ReNcell CX (cell line): ENCODE results near the genes PKP2 and KIF21A.

DNA sequence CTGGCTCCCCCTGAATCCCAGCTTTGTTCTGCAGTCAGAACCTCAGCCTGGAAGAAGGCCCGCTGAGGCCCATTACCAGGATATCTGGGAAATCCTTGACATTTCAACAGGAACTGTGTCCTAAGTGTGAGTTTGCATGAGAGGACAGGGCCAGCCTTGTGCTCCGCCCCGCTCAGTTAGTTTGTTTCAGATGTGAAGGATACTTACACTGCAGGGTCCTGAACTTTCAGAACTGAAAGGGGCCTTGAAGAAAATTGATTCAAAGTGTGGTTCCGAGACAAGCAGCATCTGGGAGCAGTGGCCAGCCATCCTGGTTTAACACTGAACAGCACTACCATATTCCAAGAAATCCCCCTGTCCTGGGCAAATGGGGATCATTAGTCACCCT, 19.3 kb downstream of the TSPAN11 start:
- PRO-cap, result no peak

GRCh38 chr12:31116790-31118068, 43.6 kb downstream of the DDX11 start:
- PRO-cap, result no peak

- PRO-cap, result no peak
Measured at GRCh38 chr12:31353765-31354529, 28.0 kb upstream of the SINHCAF start.

- PRO-cap, result no peak
Measured at GRCh38 chr12:31362791-31363516, 37.0 kb upstream of the SINHCAF start.

- PRO-cap, result no peak
Measured at GRCh38 chr12:31369970-31370773, 44.2 kb upstream of the SINHCAF start.

- PRO-cap, result bidirectional peak, plus-strand start at chr12:31590016, minus-strand start at chr12:31589840; bidirectional peak, plus-strand start at chr12:31590315, minus-strand start at chr12:31590259; bidirectional peak, plus-strand start at chr12:31590576, minus-strand start at chr12:31590529
Measured at GRCh38 chr12:31589675-31590664, 966 bp downstream of the DENND5B start.

DNA sequence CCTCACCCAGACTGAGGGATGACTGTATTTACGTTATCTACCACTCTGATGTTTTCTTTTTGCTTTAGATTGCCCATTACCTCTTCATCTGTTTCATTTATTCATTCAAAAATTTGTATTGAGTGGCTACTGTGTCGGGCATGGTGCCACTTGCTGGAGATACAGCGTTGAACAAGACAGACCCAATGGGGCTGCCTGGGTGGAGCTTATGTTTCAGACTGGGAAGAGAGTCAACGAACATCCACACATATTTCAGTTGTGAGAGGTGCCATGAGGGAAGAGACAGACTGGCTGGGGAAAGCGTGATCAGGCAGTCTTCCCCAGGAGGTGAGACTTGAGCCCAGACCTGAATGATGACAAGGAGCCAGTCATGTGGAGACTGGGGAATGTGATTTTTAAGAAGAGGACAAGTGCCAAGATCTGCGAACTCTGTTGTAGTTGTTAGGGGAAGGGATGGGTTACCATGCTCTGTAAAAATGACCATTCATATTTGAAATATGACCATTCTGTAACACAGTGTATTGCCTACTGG, 12.1 kb downstream of the BICD1 start:
- PRO-cap, result unidirectional peak, plus-strand start at position 261 of the sequence

DNA sequence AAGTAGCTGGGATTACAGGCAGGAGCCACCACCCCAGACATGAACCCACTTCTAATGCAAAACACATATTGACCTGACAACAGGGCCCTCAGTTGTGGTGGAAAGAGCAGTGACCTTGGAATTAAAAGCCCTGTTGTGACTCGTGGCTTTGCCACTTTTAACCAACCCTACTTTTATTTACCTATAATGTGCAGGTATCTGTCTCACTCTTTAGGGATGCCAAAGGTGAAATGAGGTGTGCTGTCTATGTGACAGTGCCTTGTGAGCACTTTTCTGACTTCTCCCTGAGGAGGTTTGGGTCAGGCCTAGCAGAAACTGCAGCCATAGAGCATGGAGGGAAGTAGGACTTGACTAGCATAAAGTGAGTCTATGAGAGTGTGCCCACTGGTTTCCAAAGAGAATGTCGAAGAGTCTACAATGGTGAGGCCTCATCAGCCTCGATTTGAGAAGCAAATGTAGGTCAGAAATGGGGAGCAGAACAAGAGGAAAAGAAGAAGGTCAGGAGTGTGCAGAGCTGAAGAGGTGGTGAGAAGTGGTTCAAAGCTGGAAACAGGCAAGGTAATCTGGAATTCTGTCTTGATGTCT, 132.7 kb upstream of the DNM1L start:
- PRO-cap, result no peak

GRCh38 chr12:32580874-32581471, 98.1 kb upstream of the DNM1L start:
- PRO-cap, result no peak

GRCh38 chr12:32612857-32613463, 66.1 kb upstream of the DNM1L start:
- PRO-cap, result no peak

GRCh38 chr12:32727100-32727957, 28.4 kb downstream of the YARS2 start:
- PRO-cap, result no peak

DNA sequence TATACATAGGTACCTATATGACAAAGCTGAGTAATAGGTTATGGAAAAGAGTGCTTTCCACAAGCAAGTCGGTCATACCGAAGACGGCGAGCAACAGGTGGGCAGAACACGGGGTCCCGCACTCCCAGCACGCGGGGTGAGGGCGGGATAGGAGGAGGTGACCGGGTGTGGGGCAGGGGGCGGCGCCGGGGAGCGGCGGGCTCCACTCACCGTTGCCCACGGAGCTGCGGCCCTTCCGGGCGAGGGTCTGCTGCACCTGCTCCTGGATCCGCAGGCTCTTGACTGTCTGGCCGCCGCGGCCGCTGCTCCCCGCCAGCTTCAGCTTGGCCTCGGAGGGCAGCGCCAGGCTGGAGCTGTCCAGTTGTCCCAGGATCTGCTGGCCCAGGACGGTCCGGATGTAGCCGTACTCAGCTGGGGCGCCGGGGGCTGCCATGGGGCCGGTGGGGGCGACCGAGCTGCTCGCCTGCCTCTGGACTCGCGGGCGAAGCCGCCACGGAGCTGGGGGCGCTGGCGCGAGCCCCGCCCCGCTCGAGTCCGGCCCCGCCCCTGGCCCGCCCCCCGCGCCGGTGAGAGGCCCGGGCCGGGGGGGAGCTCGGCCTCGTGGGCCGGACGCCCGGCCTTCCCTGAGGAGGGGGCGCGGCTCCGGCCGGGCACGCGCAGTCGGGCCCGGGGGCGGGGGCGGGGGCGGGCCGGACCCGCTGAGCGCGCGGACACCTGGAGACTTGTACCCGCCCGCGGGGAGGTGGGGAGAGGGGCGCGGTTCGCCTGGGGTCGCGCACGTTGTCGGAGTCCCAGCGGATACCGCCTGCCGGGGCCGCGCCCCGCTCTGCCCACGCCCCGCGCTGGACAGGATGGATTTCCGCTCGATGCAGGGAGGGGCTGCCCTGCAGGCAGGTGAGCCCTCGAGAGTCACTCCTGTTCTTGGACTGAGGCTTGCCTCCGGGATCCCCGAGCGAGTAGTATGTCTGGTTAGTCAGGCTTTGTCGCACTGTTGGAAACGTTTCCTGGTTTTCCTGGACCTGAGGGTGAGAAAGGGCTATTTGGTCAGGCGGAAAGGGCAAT, at the start of gene PKP2:
Gene PKP2 (minus strand): TSS at position 479 of the 1,062 bp plus-strand sequence.
- PRO-cap, result no peak

DNA sequence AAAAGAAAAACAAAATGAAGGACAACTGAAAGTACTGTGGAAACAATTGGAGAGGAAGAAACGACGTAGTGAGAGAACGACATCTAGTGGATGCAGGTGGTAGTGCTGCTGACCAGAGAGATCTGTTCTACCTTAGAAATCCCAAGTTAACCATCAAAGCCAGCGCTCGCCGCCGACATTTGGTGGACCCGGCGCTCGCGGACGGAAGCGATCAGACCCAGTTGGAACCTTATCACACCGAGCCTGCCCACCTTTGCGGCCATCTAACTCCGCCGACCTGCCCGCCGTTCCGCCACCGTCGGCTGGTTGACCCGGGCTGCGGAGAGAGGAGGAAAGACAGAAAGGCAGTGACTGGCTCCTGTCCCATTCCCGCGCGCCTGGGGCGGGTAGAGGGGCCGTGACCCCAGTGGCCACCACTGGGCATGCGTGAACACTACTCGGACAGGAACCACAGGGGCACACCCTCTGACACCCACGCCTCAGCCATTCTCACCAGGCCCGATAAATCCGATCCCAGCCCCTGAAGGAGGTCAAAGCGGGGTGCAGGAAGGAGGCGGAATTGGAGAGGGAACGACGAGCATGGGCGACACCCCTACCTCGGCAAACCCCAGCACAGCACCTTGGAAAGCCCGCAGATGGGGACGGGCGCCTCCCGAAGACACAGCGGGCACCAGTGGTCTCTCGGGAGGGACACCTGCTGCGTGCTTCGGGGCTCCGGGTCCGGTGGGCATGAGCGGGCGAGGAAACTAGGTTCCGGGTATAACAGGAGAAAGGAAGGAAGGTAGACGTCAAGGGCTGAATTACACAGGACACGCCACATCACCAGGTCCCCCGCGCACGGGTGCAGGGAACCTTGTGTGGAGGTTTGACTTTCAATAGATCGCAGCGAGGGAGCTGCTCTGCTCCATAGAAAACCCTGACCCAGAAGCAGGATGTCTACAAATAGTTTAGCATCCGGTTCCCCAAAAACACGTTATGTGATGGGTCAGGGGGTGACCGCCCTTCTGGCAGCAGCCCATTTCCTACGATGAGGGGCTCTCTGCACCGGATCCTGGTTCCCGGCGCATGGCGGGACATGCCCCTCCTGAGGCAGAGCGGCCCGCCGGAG, 196.6 kb downstream of the ALG10 start:
- PRO-cap, result no peak

DNA sequence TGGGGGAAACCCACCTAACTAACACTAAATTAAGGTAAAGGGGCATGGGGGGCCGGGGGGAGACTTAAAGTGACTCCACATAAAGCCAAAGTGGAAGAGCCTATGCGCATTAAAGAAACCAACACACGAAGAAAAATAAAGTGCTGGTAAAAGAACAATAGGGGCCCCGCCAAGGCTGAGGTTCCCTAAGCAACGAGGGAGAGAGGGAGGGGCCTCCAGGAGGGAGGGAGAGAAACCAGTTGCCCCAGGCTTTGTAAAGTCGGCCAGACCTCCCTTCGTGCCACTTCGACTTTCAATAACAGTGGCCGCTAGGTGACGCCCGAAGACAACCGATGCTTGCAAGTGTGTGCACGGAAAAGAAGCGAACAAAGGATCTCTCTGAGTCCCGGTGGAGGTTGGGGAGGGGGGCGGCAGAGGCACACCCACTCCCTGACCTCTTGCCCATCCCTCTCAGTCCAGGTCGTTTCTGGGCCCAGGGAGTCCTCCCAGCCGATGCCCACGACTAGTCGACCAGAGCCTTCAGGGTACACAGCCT, 263.0 kb upstream of the ALG10B start:
- PRO-cap, result no peak

DNA sequence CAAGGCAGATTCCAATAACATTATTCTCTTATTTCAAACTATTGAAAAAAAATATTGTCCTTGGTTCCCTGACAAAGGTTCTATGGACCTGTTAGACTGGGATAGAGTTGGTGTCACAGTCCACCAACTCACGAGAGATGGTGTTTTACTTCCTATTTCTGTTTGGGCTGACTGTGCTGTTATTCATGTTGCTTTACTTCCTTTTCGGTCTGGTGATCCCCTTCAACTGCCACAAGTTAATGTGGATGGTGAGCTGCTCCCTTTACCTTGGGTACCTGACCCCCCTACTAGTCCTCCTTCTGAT, 192.7 kb upstream of the ALG10B start:
- PRO-cap, result no peak

- PRO-cap, result no peak
Measured at GRCh38 chr12:38317180-38317619, 626 bp downstream of the ALG10B start.

- PRO-cap, result no peak
Measured at GRCh38 chr12:38881817-38882052, 23.7 kb downstream of the CPNE8 start.

DNA sequence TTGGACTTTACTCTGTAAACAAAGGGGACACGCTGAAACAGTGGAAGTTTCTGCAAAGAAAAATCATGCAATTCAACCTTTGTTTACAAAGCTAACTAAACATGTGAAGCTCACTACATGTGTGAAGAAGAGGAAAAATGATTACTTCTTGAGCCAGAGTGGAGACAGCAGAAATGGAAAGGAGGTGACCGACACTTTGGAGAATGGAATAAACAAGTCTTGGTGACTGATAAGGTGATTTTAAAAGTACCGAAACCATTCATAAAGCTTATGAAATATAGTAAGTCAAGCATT, 13.1 kb downstream of the CPNE8 start:
- PRO-cap, result no peak

GRCh38 chr12:39339935-39340470, 102.9 kb downstream of the KIF21A start:
- PRO-cap, result no peak

DNA sequence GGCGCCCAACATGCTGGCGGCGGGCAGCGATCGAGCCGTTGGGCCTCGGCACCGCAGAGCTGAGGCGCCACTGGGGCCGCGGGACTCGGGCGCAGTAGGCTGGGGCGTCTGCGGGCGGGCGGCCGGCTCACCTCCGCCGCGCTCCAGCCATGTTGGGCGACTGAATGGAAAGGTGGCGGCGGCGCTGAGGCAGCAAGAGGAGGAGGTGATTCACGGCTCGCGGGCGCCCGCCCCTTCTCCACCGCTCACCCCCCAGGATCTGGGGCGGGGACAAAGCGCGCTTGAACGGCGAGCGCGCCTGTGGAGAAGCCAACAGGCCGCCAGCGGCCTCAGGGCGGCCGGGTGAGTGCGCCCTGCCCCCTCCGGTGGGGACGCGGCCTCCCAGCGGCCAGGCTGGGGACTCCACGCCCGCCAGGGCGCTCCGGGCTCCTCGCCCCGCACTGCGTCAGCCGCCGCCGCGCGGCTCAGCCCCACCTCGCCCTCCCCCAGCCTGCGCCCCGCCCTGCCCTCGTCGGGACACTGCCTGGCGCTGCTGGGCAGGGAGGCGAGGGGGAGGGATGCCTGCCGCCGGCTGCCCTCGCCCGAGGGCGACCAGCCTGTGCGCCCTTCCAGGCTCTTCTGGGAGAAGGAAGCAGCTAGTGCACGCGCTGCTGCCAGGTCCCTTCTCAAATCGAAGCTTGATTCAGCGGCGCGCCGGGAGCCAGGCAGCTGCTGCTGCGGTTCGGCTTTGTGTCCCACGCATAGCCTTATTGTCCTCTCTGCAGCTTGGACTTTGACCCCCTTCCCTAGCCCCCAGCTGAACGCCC, at the start of gene KIF21A:
Gene KIF21A (minus strand): TSS at position 162 of the 806 bp plus-strand sequence.
- PRO-cap, result bidirectional peak, plus-strand start at position 523 of the sequence, minus-strand start at position 156 of the sequence